ENCODE measurements around a stretch of chr11.

- PRO-cap: no peak
Observed at GRCh38 chr11:118205929-118206344, 18.9 kb downstream of the JAML start.

DNA sequence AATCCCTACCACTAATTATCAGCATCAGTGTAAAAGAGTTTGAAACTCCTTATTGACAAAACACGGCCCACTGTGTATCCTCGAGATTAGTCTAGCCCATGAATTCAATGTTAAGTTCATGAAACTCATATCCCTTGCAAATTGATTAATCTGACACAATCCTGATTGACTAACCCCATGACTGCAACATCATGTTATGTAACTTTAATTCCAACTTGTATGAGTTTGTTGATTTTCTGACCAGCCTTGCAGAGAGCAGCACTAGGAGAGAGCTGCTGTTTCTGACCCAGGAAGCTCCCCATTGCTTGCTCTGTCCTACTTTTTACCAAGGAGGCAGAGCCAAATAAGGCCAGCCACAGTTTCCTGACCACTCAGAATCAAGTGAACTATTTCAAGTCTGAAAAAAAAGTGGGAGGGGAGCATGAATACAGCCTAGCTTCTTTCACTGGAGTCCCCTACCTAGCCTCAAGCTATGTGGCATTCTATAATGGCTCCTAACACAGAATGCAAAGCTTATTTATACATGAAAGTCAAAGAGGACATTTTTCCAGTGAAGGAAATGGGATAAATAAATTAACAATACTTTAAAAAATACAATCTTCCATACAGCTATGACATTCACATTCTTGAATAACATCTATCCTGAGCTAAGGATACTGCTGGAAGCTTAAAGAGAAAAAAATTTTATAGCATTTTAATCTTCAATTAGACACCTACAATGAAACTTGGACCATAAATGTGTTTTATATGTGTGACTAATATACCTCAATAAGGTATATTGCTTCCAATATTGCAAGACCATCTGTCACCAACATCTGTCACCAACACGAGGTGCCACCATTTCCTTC is 13.1 kb downstream of the MPZL3 start:
- PRO-cap: no peak

- PRO-cap: no peak
Observed at GRCh38 chr11:118438237-118439164, 2.2 kb downstream of the KMT2A start.

GRCh38 chr11:118495481-118495837 is 31.8 kb upstream of the TTC36 start:
- PRO-cap: no peak

DNA sequence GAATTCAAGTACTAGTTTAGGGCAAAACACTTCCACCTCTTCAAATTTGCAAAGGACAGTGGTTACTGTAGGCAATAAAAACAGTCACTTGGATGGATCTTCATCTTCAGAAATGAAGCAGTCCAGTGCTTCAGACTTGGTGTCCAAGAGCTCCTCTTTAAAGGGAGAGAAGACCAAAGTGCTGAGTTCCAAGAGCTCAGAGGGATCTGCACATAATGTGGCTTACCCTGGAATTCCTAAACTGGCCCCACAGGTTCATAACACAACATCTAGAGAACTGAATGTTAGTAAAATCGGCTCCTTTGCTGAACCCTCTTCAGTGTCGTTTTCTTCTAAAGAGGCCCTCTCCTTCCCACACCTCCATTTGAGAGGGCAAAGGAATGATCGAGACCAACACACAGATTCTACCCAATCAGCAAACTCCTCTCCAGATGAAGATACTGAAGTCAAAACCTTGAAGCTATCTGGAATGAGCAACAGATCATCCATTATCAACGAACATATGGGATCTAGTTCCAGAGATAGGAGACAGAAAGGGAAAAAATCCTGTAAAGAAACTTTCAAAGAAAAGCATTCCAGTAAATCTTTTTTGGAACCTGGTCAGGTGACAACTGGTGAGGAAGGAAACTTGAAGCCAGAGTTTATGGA is 24.5 kb upstream of the TTC36 start:
- PRO-cap: no peak

DNA sequence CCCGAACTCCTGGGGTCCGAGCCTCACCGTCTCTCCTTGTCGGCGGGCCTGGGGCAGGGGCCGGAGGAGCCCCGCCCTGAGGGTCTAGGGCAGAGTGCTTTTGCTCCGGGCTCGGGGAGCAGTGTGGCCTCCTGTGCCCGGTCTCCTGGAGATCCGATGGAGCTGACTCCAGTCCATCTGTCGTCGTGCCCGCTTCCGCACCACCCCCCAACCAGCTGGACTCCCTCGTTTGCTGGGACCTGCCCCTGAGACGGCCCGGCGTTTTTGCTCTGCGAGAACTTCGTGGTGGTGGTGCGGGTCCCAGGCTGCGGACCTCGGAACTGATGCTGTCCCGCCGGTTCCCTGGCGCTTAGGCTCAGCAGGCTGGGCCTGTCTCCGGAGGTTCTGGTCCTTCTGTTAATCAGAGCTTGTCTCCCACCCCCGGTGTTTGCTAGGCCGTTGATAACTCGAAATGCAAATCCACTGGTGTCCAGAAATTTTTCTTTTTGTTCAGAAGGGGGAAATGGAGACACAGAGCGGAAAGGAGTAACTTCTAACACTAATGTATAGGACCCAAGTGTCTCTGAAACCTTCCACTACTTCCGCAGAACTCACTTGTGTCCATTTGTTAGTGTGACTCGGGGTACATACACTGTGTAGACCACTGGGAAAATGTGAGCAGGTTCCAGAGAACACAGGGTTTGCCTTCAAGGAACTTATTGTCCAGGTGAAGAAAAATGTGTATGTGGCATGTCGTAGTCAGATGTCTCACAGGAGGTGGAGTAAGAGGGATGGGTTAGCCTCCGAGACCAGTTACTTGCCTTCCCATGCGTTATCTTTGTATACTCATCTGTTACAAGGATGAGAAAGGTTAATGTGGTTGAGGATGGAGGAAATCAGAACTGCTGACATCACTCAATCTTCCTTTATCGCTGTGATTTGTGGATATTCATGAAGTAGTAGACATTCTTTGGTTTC is 638 bp downstream of the ARCN1 start:
- PRO-cap: no peak

GRCh38 chr11:118609782-118610643 is 2.6 kb downstream of the PHLDB1 start:
- PRO-cap: no peak

DNA sequence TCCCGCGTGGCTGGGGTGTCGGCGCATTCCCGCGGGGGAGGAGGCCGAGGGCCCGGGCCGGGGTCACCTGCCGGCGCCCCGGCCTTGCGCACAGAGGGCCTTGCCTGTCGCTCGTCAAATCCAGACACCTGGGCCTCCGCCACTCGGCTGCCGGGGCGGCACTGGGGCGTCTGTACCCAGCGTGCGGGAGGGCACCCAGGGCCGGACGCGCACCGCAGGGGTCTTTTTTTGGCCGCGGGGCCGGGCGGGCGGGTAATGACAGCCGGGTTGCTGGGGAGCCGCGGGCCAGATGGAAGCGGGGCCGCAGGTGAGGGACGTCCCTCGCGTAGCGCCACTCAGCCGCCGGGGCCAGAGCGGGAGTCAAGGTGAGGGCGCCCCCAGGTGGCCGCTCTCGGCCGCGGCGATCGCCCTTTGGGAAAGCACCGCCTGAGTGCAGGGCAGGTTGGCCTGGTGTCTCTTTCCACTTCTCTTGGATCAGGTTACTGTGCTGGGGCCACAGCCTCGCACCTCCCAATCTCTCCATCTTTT is 3.4 kb downstream of the PHLDB1 start:
- PRO-cap: no peak

GRCh38 chr11:118615192-118615876 is 7.9 kb downstream of the PHLDB1 start:
- PRO-cap: no peak

DNA sequence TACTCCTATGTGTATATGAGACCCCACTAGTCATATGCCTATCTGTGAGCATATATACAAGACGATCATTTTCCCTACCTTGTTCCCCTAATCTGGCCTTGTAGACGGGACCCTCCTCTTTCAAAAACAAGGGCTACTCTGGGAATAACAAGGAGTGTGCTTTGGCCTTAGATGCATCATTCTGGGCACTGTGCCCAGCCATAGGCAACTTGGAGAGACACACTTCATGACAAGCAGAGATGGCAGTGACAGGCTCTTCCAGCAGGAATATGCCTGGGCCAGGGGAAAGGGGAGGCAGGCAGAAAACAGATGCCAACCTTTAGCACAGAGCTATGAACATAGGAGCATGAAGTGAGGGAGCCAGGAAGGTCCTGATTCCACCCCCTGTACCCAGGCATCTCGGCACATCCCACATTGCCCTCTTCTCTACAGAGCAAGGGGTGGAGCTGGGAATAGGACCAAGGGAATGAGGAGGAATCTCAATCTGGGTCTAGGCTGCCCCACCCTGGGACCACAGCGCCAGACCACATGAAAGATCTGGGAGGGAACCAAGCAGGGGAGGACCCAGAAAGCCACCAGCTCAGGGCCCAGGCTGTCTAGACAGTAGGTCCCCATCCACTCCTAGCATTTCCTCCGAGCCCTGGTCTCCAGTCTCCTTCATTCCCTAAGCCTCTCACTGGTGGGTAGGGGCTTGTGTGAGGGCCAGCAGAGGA is 11.4 kb downstream of the PHLDB1 start:
- PRO-cap: no peak

GRCh38 chr11:118621975-118622792 is 14.8 kb downstream of the PHLDB1 start:
- PRO-cap: no peak

- PRO-cap: no peak
Observed at GRCh38 chr11:118628349-118628700, 20.9 kb downstream of the PHLDB1 start.

- PRO-cap: no peak
Observed at GRCh38 chr11:118691877-118692401, 12.5 kb upstream of the TREH start.

- PRO-cap: no peak
Observed at GRCh38 chr11:118700156-118700740, 20.8 kb upstream of the TREH start.

GRCh38 chr11:118751315-118752491 is 39.3 kb downstream of the DDX6 start:
- PRO-cap: no peak

- PRO-cap: bidirectional peak, plus-strand start at chr11:118791811, minus-strand start at chr11:118791729
Observed at GRCh38 chr11:118791567-118792085, 662 bp upstream of the DDX6 start.

- PRO-cap: no peak
Observed at GRCh38 chr11:118897065-118897455, 13.4 kb downstream of the CXCR5 start.

DNA sequence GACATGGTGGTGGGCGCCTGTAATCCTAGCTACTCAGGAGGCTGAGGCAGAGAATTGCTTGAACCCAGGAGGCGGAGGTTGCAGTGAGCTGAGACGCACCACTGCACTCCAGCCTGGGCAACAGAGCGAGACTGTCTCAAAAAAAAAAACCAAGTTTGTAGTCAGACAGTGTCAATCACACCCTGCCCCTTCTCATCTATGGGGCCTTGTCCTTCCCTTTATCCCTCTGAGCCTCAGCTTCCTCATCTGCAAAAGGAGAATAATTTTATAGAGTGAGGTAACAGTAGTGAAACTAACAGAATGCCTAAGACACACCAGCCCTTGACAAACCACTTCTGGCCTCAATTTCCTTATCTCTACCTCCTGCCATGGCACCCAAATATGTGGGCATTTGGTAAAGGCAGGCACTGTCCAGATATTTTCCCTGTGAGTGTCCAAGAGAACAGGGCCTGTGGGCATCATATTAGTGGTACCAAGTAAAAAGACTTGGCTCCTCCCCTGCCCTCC is 10.7 kb downstream of the BCL9L start:
- PRO-cap: no peak

DNA sequence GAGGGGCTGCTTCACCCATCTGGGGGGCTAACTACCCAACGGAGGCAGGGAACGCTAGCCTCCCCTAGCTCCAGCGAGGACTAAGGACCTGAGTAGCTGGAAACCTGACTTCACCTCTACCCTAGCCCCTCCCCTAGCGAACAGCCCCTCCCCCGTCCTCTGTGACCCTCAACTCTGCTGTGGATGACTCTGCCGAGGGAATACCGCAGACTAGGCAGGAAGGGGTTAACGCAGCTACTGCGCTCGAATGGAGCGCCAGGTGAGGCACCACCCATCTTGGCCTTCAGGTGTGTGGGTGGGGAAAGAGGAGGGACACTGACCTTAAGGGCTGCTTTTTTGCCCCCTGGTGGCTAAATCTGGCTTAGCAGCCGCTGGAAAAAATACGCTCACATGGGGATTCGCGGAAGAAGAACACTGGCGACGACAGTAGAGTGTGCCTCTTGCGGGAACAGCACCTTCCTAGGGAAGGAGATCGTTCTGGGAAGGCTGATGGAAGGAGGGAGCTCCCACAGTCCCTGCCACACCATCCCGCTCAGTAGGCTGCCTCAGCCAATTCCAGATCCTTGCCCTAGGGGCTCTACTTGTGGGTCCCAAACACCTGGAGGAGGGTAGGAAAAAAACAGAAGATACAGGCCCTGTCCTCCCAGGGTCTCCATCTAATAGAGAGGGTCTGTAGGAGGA is 4.5 kb upstream of the BCL9L start:
- PRO-cap: unidirectional peak, minus-strand start at position 82 of the sequence

- PRO-cap: no peak
Observed at GRCh38 chr11:118998989-118999488, 1.1 kb downstream of the CENATAC start.